ENCODE data around the genes CPA5 and KLF14.

GRCh38 chr7:129906852-129907358 lies 45.9 kb downstream of the UBE2H start:
- PRO-cap = no peak
- RAMPAGE, long total RNA = no peak

DNA sequence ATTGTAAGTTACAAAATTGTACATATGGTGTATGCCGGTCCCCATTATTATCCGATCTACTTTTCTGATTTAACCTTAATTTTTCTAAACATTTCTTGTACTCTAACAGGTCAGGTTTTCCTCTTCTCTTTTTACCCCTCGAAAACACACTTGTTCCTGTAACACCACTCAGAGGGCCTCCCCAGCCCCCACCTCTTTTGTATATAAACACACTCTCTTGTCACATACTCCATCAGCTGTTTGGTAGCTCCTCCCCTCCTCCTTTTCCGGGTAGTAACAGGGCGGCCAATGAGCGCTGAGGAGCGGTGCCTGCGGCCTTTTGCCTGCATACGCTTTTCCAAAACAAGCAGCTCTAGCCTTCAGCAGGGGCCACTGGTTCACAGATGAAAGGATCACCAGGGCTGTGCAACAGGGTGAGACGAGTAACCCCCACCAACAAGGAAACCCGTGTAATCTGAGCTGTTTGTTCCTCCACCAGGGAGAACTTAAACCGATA lies 4.0 kb downstream of the UBE2H start:
- PRO-cap = no peak
- RAMPAGE, long total RNA = no peak

- PRO-cap = no peak
- RAMPAGE, long total RNA = no peak
Observed at GRCh38 chr7:129951880-129952444, 798 bp downstream of the UBE2H start.

DNA sequence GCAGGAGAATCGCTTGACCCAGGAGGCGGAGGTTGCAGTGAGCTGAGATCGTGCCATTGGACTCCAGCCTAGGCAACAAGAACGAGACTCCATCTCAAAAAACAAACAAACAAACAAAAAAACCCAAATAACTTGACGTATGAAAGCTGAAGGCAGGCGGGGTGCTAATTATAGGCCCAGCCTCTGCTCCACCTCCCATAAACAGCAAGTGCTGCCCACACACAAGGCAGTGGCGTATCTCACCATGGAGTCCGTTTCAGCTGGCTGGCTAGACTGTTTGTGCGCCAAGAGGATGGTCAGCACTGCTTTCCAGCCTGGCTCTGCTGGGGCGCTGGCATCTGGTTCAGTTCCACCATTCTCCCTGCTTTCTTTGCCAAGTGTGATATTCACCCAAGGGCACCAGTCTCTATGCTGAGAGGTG lies 29.1 kb downstream of the ZC3HC1 start:
- PRO-cap = no peak
- RAMPAGE, long total RNA = no peak

DNA sequence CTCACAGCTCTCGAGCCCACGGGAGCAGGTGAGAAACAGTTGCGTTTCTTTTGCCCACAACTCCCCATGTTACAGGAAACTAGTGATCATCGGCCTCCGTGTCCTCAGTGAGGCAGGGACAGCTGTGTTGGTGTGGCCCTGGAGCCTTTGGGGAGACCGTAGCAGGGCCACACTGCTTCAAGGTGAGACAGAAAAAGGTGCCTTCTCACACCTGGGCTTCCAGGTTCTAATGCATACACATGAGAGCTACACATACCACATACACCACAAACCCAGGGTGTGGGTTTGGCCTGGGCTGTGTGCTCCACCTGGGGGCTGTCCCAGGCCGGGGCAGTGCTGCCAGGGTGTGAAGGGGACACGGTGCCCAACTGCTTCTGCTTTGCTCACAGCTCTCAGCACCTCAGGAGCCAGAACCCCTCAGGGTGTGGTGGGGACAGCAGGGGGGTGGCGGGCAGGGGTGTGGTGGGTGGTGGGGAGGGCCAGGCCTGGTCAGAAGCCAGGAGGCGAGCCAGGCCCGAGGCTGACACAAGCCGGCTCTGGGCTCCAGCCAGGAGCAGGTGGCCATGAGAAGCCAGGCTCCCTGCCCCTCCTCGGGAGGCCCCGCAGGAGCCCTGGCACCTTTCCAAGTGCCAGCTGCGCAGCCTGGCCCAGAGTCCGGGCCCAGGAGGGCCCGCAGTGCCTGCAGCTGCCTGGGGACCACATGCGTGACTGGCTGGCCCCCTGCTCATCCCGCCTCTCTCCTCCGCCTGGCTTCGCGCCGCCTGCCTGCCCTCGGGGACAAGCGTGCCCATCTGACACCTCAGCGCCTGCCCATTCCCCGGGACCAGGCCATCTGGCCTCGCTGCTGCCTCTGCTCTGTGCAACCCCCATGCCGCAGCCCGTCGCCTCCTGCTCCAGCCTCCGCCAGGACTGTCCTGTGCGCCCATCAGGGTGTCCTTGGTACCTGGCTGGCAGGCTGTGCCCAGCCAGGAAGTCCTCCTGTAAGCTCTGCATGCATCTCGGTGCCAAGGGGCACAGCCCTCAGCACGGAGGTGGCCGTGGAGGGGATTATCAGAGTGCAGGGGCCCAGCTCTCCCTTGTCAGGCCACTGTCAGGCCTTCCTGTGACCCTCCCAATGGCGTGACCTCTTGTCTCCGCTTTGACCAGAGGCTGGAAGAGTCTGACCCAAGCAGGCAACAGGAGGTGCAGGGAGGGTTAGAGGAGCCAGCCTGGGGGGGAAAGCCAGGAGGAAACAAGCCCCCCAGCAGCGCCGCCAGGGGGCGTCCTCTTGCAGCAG lies 50.8 kb downstream of the TMEM209 start:
- PRO-cap = no peak
- RAMPAGE, long total RNA = no peak

GRCh38 chr7:130206141-130206516 lies 923 bp upstream of the TMEM209 start:
- PRO-cap = no peak
- RAMPAGE, long total RNA = no peak

- PRO-cap = no peak
- RAMPAGE, long total RNA = no peak
Observed at GRCh38 chr7:130344775-130344918, at the start of gene CPA5. Gene CPA5, plus strand, starts transcription at chr7:130344816.

GRCh38 chr7:130397696-130398334 lies 17.5 kb downstream of the CPA1 start:
- PRO-cap = no peak
- RAMPAGE, long total RNA = no peak

GRCh38 chr7:130473171-130473629 lies 18.7 kb upstream of the MEST start:
- PRO-cap = no peak
- RAMPAGE, long total RNA = no peak

GRCh38 chr7:130490746-130491587 lies 918 bp upstream of the MEST start:
- PRO-cap = no peak
- RAMPAGE, long total RNA = no peak

DNA sequence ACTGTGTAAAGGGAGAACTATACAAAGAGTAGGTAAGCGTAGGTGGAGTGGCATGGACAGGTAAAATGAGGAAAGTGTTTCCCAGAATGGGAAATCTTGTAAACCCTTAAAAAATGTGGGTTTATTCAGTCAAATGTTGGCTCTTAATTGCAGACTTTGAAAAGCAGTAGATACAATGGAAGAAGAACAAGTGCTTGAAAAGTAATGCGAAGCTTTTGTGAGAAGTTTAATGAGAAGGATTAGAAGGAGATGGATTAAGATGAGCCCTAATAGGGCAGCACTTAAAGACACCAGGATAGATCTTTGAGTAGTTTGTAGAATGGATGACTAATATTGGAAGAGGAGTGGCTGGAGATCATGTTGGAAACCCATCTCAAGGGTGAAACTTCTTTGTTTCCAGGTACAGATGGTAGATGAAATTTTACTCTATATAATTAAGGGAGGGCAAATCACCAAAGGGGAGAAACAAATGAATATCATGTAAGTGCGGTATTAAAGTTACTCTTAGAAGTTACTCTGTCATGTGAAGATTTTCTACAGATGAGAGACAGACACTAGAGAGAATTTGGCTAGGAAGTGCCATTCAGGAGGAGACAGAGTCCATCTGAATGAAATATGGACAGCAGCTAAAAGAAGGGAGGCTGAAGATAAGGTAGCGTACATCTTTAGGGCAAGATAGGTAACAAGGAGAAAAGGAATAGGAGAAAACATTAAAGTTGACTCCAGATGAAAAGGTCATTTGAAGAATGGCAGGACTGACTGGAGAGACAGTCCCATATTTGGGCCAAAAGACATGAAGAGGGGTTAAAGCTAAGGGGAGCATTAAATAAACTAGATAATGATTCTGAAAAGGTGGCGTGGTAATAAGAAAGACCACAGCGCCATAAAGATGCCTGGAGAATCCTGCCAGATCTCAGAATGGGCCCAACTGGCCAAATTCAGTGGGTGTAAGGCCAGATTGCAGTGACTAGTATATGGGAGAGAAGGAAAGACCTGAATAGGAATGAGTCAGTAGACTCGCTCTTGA lies 22.4 kb downstream of the MEST start:
- PRO-cap = no peak
- RAMPAGE, long total RNA = no peak

DNA sequence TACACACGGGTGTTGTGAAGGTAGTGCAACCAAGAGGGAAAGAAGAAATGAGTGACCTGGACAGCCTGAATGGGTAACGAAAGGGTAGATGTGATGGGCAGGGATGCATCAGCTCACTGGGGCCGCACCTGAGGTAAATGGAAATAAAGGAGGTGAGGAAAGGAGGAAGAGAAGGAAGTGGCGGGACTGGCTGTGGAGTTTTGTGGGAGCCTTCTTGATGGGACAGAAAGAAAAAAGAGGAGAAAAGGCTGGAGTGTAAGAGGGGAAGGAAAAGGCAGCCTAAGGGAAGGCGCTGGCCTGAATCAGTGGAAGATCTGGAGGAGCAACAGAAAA lies 34.0 kb downstream of the MEST start:
- PRO-cap = no peak
- RAMPAGE, long total RNA = no peak

- PRO-cap = no peak
- RAMPAGE, long total RNA = no peak
Observed at GRCh38 chr7:130529307-130529860, 37.5 kb downstream of the MEST start.

- PRO-cap = no peak
- RAMPAGE, long total RNA = no peak
Observed at GRCh38 chr7:130733388-130734505, at the start of gene KLF14. Gene KLF14, minus strand, starts transcription at chr7:130734207.

DNA sequence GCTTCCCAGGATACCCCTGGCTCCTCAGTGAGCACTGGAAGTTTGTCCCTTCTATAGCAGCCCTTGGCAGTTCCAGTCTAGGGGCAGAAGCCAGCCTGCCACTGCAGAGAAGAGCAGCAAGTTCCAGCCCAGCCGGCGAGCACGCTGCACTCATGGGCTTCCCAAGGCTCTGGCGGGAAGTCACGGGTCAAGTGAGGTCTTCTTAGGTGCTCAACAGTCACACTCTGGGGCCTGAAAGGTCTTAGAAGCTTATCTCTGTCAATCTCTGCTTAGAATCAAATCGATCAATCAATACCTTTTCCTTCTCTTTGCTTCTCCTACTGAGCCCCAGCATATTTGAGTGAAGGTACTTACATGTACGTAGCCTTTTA lies 152.4 kb upstream of the KLF14 start:
- PRO-cap = no peak
- RAMPAGE, long total RNA = no peak

GRCh38 chr7:130887091-130888382 lies 153.5 kb upstream of the KLF14 start:
- PRO-cap = no peak
- RAMPAGE, long total RNA = no peak

GRCh38 chr7:130897854-130898622 lies 164.0 kb upstream of the KLF14 start:
- PRO-cap = no peak
- RAMPAGE, long total RNA = no peak

- PRO-cap = no peak
- RAMPAGE, long total RNA = no peak
Observed at GRCh38 chr7:130930805-130931276, 196.8 kb upstream of the KLF14 start.

GRCh38 chr7:130956541-130957194 lies 222.7 kb upstream of the KLF14 start:
- PRO-cap = no peak
- RAMPAGE, long total RNA = no peak

DNA sequence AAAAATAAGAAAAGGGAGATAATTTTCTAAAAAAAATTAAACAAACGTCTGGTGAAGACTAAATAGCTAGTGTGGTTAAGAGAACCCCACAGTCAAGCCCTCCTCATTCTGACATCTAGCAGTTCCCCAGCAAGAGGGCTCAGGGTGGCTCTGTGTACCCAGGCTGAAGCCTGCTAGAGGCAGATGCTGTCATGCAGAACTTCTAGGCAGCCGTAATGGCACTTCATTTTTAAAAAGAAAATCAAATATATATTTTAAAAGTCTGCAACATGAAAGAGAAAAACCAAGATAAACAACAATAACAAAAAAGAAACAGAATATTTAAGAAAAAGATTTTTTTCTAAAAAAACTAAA lies 223.2 kb upstream of the KLF14 start:
- PRO-cap = no peak
- RAMPAGE, long total RNA = no peak